ENCODE measurements around a stretch of chr2.

- CAGE, long polyA plus RNA, result no peak
- RRBS, result under 1% methylated on average over 2 of the region's 49 CpGs
Observed at GRCh38 chr2:215436174-215437239, 639 bp upstream of the FN1 start.

DNA sequence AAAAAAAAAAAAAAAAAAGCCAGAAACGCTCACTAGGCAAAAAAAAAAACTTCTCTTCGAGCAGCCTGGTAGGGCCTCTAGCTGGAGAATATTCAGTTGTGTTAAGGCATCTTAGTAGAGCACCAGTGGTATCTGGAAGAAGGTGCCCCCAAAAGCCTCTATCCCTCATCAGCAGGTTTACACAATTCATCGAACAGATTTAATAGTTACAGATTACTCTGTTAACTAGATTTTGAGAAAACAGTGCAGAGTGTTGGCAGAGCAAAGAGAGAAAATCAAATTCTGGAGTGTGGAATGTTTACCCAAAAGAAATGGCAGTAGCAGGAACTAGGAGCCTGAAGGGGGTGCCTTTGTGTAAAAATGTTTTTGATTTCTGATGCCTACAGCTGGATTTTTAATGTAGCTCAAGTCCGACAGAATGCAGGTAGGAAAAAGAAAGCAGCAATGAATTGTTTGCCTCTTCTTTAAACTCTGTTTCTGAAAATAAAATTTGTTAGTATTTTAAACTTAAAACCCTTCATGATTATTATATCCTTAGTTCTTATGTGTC, 70.3 kb upstream of the FN1 start:
- CAGE, long polyA plus RNA, result no peak
- RRBS, result no CpG with 5 or more reads among the region's 4 CpGs

GRCh38 chr2:215700901-215701320, 265.0 kb upstream of the FN1 start:
- CAGE, long polyA plus RNA, result no peak
- RRBS, result no CpG with 5 or more reads among the region's 4 CpGs

DNA sequence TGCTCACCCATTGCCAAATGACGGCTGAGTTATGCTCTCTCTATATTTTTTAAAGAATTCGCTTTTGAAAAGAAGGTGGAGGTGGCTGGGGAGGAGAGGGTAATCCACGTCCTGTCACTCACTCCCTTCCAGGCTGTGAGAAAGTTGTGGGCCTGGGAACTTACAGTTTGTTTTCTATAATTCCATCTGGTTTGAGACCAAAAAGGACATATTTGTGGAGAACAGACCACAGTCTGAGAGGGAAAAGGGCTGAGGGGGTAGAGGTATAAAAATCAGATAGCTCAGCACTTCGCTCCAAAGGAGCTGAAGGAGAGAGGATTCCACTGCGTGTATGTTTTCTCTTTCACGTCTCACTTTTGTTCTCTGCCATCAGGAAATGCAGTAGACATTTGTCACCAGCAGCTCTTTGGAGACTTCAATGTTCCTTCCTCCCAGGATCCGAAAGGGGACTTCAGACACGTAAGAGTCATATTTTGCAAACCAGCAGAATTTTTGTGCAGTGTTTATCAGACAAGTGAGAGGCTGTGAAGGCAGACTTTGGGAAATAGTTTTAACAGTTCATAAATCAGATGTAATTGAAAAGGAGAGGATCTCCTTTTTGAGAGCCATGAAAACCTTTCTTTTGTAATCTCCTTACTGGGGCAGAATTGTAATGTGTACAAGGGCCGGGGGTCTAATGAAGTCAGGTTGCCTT, 282.1 kb upstream of the FN1 start:
- CAGE, long polyA plus RNA, result no peak
- RRBS, result no CpG with 5 or more reads among the region's 9 CpGs

GRCh38 chr2:215827266-215827513, 186.2 kb downstream of the MREG start:
- CAGE, long polyA plus RNA, result no peak
- RRBS, result no CpG with 5 or more reads among the region's 3 CpGs

GRCh38 chr2:215903236-215903679, 110.1 kb downstream of the MREG start:
- CAGE, long polyA plus RNA, result no peak
- RRBS, result no CpG with 5 or more reads among the region's 1 CpG

DNA sequence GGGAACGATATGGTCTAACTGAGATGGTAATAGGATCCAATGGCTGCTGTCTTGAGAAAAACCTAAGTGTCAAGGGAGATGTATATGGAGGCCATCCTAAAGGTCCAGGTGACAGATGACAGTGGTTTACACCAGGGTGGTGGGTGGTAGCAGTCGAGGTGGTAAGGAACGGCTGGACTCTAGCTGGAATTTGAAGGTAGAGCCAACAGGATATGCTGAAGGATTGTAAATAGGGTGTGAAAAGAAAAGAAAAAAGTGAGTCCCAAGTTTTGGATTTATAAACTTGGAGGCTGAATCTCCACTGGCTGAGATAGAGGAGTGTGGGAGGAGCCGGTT, 2.2 kb upstream of the MREG start:
- CAGE, long polyA plus RNA, result no peak
- RRBS, result no CpG with 5 or more reads among the region's 4 CpGs

- CAGE, long polyA plus RNA, result no peak
- RRBS, result no CpG with 5 or more reads among the region's 6 CpGs
Observed at GRCh38 chr2:216339717-216340784, 32.2 kb downstream of the MARCHF4 start.

- CAGE, long polyA plus RNA, result no peak
- RRBS, result no CpG with 5 or more reads among the region's 4 CpGs
Observed at GRCh38 chr2:216555123-216555500, 56.5 kb downstream of the RPL37A start.

DNA sequence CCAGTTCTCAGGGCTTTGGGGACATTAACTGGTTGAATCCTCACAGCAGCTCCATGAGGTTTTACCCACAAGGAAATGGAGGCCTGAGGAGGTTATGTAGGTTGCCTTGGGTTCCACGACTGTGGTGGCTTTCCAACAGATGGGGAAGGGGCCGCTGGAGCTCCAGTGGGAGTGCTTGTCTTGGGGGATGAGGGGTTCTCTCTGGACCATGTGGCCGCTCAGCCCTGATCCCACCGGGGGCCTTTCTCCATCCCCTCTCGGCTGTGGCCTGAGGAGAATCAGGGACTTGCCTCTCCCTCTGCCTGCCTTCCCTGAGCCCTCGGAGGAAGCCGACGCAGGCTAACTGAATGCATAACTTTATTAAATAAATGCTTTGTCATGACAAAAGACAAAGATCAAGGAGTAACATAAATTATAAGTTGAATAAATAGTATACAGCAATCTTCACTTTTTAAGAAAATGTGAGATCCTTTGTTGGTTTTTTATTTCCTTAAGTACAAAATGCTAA, 23.5 kb downstream of the IGFBP5 start:
- CAGE, long polyA plus RNA, result no peak
- RRBS, result no CpG with 5 or more reads among the region's 8 CpGs

GRCh38 chr2:216673264-216673985, 21.9 kb downstream of the IGFBP5 start:
- CAGE, long polyA plus RNA, result no peak
- RRBS, result no CpG with 5 or more reads among the region's 13 CpGs

GRCh38 chr2:216683747-216684567, 11.4 kb downstream of the IGFBP5 start:
- CAGE, long polyA plus RNA, result no peak
- RRBS, result no CpG with 5 or more reads among the region's 8 CpGs

GRCh38 chr2:216765607-216766273, 70.4 kb upstream of the IGFBP5 start:
- CAGE, long polyA plus RNA, result no peak
- RRBS, result 44% methylated on average over 2 of the region's 12 CpGs

DNA sequence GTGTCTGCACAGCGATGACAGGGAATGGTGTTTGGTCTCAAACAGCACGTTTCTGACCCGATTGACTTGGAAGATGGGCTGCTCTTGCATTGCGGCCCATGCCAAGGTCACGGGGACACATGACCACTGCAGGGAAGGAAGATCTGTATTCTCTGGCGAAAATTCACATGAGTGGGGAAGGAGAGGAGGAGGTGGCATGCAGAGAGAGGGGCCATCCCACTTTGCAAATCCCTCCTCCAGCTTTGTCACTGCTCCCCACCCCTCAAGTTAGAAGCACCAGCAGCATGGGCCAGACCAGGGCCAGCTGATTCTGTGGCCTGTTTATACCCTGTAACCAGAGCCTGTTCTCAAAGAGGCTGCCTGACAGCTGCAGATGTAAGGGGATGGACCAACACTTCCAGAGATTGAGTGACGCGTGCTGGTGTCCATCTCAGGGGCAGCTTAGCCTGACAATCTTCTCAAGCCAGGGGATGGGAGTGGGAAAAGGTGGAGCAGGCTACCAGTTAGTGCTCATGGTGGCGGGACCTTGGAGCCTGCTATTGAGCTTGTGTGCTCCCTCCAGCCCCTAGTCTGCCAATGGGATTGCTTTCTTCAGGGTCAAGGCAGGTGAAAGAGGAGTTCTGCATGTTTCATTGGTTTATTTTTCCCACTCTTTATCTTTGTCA, 57.1 kb downstream of the TNP1 start:
- CAGE, long polyA plus RNA, result no peak
- RRBS, result no CpG with 5 or more reads among the region's 9 CpGs

- CAGE, long polyA plus RNA, result no peak
- RRBS, result no CpG with 5 or more reads among the region's 3 CpGs
Observed at GRCh38 chr2:217249854-217250121, 389.9 kb upstream of the TNP1 start.

DNA sequence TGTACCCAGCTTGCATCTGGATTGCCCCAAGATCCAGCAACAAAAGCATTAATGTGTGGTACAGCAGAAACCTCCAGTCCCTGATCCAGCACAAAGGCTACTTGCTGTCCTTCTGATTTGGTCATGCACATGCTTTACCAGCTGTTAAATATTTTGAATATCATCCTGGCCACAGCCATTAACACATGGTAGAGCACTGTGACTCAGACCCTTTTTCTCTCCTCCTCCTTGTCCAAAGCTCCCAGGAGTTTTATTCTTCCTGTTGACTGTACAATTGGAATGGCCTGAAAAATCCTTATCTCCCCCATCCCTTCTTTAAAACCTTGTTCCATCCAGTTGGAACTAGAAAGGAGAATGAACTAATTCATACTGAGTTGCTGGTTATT, 419.7 kb upstream of the TNP1 start:
- CAGE, long polyA plus RNA, result no peak

DNA sequence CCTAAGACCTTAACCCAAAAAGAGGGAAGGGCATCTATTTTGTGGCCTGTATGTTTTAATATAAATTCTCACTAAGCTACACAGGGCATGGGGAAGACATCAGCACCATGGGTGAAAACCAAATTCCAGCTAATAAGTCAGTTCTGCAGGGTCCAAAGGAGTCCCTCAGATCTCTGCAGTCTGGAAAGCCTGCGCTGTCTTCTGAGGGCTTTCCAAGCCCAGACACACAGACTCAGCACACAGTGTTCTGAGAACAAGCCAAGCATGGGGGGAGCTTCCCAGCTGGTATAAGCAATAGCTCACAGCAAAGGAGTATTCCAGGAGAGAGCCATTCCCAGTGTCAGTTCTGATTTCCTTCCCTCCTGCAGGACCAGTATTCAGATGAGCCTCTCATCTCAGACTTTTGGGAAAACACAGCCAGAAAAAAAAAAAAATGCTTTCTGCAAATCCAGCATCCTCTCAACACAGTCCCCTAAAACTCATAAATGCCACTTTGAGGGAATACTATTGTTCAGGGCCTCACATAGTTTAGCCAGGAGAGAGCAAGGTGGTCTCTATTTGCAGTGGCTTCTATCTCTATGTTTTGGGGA, 370.7 kb downstream of the TNS1 start:
- CAGE, long polyA plus RNA, result no peak
- RRBS, result no CpG with 5 or more reads among the region's 1 CpG

DNA sequence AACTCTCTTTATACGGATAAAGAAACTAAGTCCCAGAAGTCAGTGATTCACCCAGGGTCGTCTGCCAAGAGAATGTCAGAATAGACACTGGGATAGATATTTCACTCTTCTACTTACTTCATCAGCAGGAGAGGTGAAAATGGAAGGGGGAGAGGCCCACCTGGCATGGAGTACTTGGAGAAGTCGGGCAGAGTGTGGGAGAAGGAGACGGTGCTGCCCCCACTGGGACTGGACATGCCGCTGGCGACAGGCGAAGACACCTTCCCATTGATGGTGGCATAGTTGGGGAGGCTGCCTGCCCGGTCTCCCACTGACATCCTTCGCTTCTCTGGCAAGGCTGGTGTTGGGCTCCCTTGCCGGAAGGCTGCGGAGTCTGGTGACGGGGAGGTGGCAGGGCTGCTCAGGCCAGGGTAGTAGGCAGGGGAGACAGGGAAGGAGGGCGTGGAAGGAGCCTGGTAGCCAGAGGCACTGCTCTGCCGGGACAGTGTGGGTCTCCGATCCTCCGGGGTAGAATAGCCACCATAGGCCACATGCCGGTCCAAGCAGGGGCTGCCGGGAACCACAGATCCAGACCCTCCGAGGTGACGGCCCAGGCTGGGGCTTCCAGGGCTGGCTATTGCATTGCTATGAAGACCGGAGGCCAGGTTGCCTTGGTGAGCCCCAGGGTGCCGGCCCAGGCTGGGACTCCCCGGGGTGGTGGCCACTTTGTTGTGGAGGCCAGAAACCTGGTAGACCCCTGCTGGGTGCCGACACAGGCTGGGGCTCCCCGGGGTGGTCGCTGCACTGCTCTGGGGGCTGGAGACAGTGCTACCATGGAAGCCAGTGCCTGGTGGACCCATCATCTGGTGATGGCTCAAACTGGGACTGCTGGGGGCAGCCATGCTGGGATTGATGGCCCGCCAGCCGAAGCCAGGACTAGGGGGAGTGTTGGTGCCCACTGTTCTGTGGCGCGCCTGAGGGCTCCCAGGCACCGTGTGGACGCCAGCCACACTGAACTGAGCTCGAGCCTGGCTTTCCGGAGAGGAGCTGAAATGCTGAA, 184.9 kb downstream of the TNS1 start:
- CAGE, long polyA plus RNA, result no peak
- RRBS, result 95% methylated on average over 12 of the region's 34 CpGs

GRCh38 chr2:217863004-217863366, 139.8 kb downstream of the TNS1 start:
- CAGE, long polyA plus RNA, result no peak
- RRBS, result no CpG with 5 or more reads among the region's 3 CpGs

- CAGE, long polyA plus RNA, result no peak
- RRBS, result no CpG with 5 or more reads among the region's 5 CpGs
Observed at GRCh38 chr2:217865984-217867044, 136.5 kb downstream of the TNS1 start.